ENCODE measurements around a stretch of chr19.

GRCh38 chr19:1422469-1423348 is 15.3 kb downstream of the DAZAP1 start:
- PRO-cap = no peak
- RAMPAGE, long total RNA, 2 experiments = no peak in any of the 2 experiments

DNA sequence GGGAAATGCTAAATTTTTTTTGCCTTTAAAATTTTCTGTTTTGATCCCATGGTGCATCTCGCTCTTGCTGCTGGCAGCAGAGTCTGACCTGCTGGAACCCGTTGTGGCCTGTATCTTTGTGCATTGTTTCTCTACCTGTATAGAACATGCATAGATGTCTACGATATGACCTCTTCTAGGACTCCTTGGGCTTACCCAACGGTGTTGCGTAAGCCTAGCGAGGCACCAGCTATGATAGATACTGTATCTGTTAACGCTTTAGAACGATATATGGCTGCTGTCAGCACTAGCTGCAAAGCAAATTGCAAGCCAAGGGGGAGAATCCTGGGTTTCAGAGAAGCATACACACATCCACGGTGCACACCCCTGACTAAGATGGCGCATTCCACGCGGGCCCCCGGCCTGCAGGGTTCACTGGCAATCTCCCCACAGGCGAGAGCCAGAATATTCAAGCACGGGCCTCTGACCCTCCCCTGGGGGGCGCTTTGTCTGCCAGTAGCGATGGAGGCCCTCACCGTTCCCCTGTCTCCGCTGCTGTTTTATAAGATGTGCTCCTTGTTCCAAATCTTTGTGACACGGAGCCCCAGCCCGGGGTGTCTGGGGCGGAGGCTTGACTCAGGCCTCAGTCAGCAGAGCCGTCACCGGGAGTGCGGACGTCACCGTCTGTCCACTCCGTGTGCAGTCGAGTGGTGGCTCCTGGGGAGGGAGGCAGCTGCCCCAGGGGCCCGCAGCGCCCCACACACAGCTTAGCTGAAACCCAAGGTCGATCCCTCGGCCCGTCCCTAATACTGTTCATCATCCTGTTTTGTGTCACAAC is 13.0 kb upstream of the RPS15 start:
- PRO-cap = no peak
- RAMPAGE, long total RNA, 2 experiments = no peak in any of the 2 experiments

GRCh38 chr19:1433898-1434543 is 4.2 kb upstream of the RPS15 start:
- PRO-cap = no peak
- RAMPAGE, long total RNA, 2 experiments = no peak in any of the 2 experiments

- PRO-cap = no peak
- RAMPAGE, long total RNA, 2 experiments = no peak in any of the 2 experiments
Observed at GRCh38 chr19:1446864-1447079, 3.1 kb upstream of the APC2 start.

DNA sequence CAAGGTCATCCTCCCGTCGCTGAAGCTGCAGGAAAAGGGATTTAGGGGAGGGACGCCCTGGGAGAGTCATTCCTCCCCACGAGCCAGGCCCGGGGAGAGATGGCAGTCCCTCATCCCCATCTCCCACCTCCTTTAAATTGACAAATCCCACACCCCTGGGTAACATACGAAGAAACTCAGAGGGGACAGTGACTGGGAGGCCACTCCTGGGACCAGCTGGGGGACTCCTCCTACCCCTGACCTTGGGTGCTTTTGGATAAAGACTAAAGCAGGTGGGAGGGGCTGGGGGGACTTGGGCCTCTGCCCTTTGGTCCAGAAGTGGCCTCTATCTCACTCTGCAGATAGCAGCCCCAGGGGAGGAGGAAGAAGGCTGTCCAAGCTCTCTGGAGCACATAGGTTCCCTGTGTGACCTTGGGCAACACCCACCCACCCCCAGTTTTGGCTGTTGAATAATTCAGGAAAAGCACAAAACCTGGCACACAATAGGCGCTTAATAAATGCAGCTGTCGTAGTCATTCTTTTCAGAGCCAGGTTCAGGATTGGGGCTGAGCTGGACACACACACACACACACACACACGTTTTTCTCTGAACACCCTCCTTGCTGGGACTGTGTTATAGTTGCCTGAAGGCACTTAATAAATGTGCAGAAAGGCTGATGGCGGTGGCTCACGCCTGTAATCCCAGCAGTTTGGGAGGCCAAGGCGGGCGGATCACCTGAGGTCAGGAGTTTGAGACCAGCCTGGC is 2.3 kb downstream of the REEP6 start:
- PRO-cap = no peak
- RAMPAGE, long total RNA, 2 experiments = no peak in any of the 2 experiments

DNA sequence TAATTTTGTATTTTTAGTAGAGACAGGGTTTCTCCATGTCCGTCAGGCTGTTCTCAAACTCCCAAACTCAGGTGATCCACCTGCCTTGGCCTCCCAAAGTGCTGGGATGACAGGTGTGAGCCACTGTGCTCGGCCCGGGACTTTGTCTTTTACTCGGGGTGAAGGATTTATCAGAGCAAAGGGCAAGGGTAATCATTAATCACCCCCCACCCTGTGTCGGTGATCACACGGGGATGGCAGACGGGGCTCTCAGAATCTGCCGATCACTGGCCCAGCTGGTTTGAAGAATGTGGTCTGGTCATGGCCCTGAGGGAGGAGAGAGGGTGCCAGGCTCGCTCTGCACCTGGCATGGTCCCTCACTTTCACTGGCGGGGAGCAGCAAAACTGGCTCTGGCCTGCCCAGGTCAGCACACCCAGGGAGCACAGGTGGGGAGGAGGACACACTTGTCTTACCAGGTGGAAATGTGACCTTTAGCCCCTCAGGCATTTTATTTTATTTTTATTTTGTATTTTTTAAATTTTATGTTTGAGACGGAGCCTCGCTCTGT is 10.2 kb downstream of the REEP6 start:
- PRO-cap = no peak
- RAMPAGE, long total RNA, 2 experiments = no peak in any of the 2 experiments

- PRO-cap = no peak
- RAMPAGE, long total RNA, 2 experiments = no peak in any of the 2 experiments
Observed at GRCh38 chr19:1675565-1676171, 23.3 kb upstream of the TCF3 start.

- PRO-cap = no peak
- RAMPAGE, long total RNA, 2 experiments = no peak in any of the 2 experiments
Observed at GRCh38 chr19:1727507-1728039, 25.7 kb upstream of the ONECUT3 start.

DNA sequence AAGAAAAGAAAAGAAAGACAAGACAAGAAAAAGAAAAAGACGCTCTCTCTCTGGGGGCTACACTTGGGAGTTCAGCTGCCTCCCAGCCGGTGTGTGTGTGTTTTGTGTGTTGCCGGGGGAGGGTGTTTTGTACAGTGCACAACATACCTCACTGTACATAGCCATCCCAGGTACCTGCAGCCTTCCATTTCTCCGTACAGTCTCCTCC is 16.6 kb downstream of the ATP8B3 start:
- PRO-cap = no peak
- RAMPAGE, long total RNA, 2 experiments = no peak in any of the 2 experiments

DNA sequence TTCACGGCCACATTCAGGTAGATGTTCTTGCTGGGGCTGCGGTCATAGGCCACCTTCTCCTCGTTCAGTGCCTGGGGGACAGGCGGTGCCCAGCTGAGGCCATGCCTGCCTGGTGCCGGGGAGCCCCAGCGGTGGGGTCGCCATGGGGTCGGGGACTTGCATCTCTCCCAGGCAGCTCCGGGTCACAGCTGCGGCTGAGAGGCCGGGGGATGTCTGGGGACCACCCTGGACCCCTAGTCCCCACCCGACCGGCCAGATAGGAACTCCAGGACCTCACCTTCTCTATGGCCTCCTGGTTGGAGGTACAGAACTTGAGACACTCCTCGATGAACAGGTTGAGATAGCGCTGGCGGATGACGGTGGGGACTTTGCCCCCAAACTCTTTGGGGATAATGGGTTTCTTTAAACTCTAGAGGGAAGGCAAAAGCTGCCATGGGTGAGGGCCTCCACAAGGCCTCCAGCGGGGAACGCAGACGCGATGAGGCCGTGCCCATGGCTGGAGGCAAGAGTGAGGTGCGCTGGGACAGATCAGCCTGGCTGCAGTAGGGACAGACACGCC is 8.0 kb upstream of the ATP8B3 start:
- PRO-cap = no peak
- RAMPAGE, long total RNA, 2 experiments = start-site peak on the minus strand in 1 of 2 experiments, centred at position 244 of the sequence, 5 reads per replicate

- PRO-cap = no peak
- RAMPAGE, long total RNA, 2 experiments = start-site peak on the minus strand in 1 of 2 experiments, at chr19:1827692-1827928 at its widest, 14 reads per replicate
Observed at GRCh38 chr19:1827611-1828223, 15.6 kb upstream of the ATP8B3 start.

DNA sequence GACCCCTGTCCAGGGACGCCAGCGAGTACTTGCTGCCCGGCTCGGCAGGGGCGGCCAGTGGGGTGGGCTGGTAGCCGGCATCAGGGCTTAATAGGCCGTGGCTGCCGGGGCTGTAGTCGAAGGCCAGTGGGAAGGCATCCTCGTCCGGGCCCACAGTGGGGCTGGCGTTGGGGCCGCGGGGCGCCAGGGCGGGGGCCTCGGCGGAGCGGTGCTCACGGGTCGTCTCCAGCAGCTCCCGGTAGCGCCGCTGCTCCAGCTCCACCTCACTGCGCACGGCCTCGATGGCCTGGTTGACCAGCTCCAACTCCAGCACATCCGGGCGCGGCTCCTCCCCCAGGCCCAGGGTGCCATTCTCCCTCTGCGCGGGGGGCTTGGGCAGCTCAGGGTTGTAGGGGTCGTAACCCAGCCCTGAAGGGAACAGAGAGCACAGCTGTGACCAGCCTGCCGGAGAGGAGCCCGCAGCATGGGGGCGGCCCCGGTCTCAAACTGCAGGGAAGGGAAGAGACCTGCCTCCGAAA is 16.2 kb upstream of the ATP8B3 start:
- PRO-cap = no peak
- RAMPAGE, long total RNA, 2 experiments = no peak in any of the 2 experiments

DNA sequence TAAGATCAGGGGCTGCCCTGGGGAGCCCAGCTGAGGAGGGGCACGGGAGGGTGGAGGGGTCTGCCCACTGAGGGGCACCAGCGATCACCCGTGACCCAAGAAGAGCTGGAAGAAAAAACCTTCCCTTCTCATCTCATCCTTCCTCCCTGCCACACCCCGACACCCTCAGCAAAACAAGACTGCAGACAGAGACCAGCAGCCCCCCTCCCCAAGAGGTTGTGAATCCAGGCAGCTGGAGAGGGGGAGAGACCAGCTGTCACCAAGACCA is 7.2 kb downstream of the KLF16 start:
- PRO-cap = no peak
- RAMPAGE, long total RNA, 2 experiments = no peak in any of the 2 experiments

DNA sequence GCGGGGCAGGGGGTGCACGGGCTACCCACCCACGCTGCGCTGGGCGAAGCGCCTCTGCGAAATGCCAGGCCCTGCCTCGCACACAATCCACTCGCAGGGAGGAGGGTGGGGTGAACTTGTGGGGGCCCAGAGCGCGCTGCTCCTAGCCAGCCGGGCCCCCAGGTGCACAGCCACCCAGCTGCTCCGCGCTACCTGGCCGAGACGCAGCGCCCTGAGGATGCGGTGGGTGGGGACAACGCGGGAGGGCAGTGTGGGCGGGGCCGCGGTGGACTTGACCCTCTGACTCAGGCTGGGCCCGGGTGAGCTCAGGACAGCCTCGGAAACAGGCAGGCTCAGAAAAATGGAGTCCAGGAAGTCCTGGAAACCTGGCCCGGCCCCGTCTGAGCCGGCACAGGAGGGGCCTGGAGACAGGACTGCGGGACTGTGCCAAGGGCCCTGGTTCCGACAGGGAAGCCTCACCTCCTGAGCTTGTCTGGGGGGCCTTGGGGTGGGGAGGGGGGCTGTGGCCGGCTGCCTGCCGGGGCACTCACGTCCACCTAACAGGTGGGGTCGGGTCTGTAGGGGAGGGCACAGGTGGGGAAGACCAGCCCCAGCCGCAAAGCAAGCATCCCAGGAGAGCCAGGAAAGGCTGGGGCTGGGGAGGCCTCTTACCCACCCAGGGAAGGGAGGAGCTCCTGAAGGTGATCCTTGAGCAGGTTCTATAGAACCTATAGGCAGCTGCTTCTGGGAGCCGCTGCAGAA is 6.0 kb downstream of the KLF16 start:
- PRO-cap = bidirectional peak, plus-strand start at position 282 of the sequence, minus-strand start at position 219 of the sequence
- RAMPAGE, long total RNA, 2 experiments = no peak in any of the 2 experiments

DNA sequence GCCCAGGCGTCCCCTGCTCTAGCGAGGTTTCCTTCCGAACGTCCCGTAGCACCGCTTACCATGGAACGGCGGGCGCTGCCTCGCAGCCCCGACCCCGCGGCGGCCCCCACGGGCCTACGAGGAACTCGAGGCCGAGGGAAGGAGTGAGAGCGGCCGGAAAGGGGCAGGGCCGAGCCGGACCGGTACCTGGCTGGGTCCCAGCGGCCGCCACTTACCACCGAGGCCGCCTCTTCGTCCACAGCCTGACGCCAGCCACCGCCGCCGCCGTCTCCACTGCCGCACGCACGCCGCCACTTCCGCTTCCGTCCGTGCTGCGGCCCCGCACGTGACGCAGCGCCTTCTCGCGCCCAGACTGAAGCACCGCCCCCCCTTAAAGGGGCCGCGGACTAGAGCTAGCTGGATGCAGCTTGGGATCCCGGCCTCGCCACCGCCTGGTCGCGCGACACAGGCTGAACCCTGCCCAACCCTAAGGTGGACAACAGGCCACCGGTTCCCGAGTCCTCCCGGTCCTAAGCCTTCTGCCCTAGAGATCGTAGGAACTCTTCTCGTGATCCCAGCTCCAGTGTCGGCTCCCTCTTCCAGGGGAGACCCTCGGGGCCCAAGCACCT is 9.3 kb downstream of the ABHD17A start:
- PRO-cap = bidirectional peak, plus-strand start at position 399 of the sequence, minus-strand start at position 275 of the sequence
- RAMPAGE, long total RNA, 2 experiments = start-site peak on the minus strand in 1 of 2 experiments, centred at position 275 of the sequence, 27 reads per replicate

DNA sequence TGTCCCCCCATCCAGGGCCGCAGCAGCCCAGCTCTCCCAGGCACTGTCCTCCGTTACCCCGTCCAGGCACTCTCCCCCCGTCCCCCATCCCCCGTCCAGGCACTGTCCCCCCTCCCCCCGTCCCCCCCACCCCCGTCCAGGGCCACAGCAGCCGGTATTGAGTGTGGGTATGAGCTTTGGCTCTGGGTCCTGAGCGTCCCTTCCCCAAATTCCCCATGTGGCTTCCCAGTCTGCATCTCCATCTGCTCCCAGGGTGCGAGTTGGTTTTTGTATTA is 17.7 kb downstream of the CSNK1G2 start:
- PRO-cap = no peak
- RAMPAGE, long total RNA, 2 experiments = no peak in any of the 2 experiments

GRCh38 chr19:2026735-2027229 is 11.3 kb upstream of the BTBD2 start:
- PRO-cap = no peak
- RAMPAGE, long total RNA, 2 experiments = no peak in any of the 2 experiments

DNA sequence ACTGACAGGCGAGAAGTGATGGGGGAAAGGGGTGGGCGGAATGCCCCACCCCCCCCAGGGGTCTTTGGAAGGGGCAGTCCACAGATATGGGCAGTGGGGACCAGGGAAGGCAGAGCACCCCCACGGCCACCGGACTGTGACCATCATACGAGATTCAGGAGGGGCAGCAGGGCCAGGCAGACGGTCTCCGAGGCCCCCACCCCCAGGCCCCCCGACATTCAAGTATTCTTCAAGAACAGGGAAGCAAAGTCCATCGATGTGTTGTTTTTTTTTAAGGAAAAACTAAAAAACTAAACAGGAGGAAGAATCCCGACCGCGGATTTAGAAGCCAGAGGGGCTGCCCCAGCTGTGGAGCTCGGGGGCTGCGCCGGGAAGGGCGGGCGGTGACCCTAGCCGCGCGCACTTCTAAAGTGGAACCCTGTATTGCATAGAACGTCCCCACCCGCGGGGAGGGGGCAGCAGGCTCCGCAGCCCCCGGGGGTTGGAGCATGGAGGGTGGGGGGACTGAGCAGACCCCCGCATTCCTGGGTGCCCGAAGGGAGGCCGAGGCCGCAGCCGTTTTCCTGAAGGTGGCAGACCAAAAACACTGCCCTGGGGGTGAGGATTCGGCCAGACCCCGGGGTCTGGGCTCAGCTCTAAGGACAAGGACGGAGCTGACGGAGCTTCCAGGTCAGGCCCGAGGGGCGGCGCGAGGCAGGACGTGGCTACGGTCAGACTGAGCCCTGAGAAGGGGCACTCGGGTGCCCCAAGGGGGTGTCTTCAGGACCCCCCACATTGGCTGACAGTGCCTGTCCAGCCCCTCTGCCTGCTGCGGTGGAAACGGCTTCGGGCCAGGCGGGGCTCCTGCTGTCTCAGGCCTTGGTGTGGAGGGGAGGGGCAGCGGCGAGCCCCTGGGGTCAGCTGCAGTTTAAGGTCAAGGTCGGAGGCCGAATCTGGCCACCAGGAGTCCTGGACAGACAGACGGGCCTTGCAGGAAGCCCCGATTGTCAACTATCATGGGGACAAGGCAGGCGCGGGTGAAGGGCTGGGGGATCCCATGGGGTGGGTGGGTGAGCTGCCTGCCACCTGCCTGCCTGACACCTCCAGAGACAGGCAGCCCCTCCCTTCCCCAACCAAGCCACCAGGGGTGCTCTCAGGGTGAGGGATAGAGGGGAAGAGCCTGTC is 12.7 kb downstream of the MKNK2 start:
- PRO-cap = no peak
- RAMPAGE, long total RNA, 2 experiments = no peak in any of the 2 experiments

DNA sequence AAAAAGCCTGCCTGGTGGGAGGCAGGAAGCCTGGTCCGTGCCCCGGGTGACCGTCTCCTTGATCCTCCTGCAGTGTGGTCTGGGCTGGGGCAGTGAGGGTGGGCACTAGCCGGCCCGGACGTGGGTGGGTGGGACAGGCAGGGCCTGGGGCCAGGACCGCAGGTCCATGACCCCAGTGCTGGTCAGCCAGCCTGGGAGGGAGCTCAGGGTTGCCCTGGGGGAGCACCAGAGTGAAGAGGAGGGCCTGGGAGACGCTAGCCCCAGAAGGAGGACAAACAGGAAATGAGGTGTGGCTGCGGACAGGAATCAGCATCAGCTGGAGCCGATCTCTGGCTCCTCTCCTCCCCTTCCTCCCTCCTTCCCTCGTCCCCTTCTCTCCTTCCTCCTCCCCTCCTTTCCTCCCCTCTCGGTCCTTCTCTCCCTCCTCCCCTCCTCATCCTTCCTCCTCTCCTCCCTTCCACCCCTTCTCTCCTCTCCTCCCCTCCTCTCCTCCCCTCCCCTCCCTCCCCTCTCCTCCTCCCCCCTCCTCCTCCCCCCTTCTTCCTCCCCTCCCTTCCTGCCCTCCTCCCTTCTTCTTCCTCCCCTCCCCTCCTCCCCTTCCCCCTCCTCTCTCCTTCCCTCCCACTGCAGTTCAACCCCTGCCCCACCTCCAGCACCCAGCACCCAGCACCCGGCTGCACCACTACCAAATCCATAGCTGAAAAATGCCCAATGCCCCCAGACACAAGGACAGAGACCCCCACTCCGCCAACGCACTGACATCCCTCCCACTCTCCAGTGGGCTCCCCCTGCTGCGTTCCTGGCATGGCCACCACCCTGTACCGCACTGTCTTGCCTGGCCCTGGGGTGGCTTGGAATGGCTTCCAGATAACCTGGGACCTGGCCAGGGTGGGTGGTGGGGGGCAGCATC is 5.4 kb upstream of the MKNK2 start:
- PRO-cap = no peak
- RAMPAGE, long total RNA, 2 experiments = no peak in any of the 2 experiments

GRCh38 chr19:2060523-2061597 is 9.8 kb upstream of the MKNK2 start:
- PRO-cap = bidirectional peak, plus-strand start at chr19:2061259, minus-strand start at chr19:2061256; bidirectional peak, plus-strand start at chr19:2061726, minus-strand start at chr19:2061456
- RAMPAGE, long total RNA, 2 experiments = no peak in any of the 2 experiments